Measurements from ENCODE around the genes AATF, C17orf78, HNF1B, MRPL45 and SOCS7.

- PRO-cap: bidirectional peak, plus-strand start at chr17:36948973, minus-strand start at chr17:36948806
Measured at GRCh38 chr17:36948690-36949659, at the start of gene AATF. AATF (plus strand) TSS chr17:36948954.

DNA sequence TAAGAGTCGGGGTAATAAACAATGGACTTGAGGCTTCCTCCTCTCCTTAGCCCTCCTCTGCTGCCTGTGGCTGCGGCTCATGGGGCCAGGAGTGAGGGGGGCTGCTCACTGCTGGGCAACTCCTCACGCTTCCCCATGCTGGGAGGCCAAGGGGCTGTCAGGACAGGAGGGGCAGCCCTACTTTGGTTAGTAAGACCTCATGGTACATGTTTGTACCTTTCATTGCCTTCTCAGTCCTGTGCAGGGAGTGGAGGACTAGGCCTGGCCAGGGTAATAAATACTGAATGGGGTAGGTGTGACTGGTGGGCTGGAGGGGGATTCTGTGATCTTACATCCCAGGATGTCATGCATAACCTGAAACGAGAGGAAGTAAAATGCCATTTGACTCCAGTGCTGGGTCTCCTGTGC, 138.1 kb downstream of the AATF start:
- PRO-cap: no peak

- PRO-cap: no peak
Measured at GRCh38 chr17:37146783-37147288, 198.1 kb downstream of the AATF start.

- PRO-cap: no peak
Measured at GRCh38 chr17:37300570-37301104, 75.1 kb upstream of the C17orf78 start.

- PRO-cap: no peak
Measured at GRCh38 chr17:37375690-37376170, at the start of gene C17orf78. C17orf78 (plus strand) TSS chr17:37375985.

DNA sequence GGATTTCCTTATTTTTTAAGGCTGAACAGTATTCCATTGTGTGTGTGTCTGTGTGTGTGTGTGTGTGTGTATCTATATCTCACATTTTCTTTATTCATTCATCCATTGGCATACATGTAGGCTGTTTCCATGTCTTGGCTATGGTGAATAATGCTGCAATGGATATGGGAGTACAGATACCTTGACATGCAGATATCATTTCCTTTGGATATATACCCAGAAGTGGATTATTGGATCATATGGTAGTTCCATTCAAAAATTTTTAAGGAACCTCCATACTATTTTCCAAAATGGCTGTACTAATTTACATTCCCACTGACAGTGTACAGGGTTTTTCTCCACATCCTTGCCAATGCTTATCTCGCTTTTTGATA, 6.0 kb downstream of the ACACA start:
- PRO-cap: no peak

- PRO-cap: no peak
Measured at GRCh38 chr17:37464918-37465611, 24.6 kb upstream of the DUSP14 start.

GRCh38 chr17:37587495-37588162, 21.6 kb downstream of the SYNRG start:
- PRO-cap: no peak

DNA sequence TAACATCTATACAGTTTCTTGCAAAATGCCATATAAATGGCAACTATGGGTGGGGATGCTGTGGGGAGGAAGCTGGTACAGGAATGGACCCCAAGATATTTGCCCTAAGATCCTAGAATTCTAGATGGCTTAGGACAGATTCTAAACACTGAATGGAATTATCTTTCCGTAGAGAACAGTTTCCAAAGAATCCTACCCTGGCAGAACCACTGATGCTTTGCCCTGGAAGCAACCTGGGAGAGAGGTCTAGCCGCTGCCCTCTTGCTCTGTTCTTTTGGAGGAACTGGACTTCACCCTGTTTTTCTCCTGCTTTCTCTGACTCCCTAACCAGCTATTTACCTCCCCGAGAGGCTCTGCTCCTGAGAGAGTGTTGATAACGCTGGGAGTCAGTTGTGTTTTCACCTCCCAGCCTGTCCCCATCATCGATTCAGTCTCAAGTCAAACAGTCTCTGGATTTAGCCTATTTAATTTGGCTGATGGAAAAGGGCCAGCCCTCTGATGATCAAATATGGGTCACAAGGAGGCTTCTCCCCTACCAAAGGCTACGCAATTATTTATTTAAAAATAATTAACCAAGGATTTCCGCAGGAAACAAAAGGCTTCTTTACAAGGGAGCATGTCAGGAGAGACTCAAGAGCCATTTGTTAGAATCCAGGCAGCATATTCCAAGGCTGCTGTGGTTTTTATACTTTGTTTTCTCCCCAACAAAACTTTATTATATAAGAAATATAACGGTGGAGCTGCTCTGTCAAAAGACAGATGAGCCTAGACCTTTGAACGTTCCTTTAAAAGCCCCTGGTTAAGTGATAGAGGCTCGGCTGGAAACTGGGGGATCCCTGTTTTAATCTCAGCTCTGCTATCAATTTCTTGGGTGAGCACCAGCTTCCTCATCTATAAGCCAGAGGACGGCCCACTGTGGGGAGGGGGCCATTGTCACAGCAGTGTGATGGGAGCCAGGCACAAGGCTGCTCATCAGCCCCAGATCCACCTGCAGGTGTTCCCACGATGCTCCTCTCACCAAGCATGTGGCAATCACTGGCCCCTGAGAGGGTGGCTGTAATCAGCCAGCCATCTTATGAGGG, 31.7 kb downstream of the HNF1B start:
- PRO-cap: no peak

DNA sequence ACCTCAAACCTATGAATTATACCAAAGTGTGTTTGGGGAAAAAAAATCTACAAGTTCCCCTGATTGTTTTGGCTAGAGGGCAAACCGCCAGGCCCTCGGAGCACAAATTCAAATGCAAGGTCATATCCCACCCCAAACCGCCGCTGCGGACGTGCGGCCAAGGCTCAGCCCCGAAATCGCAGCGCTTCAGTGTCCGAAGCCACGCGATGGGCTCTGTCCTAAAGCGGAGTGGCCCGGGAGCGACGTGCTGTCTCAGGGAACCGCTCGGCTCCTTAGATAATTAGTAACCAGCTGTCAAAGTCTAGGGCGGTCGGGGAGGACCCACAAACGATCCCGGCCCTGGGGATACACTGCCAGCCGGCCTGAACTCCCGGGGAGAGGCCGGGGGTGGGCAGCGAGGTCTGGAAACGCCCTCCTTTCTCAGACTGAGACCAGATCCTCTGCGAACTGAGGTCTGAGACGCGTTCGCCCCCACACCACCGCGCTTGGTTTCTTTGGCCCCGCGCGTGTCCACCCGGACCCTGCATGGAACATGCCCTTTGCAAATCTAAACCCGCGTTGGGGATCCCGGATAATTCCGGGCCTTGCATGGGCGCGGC, 1.4 kb downstream of the HNF1B start:
- PRO-cap: bidirectional peak, plus-strand start at position 457 of the sequence, minus-strand start at position 178 of the sequence

GRCh38 chr17:37744998-37745151, at the start of gene HNF1B:
HNF1B (minus strand) TSS chr17:37745059.
- PRO-cap: bidirectional peak, plus-strand start at chr17:37745173, minus-strand start at chr17:37745064

GRCh38 chr17:38256120-38256647, 40.8 kb upstream of the MRPL45 start:
- PRO-cap: bidirectional peak, plus-strand start at chr17:38256308, minus-strand start at chr17:38256210

DNA sequence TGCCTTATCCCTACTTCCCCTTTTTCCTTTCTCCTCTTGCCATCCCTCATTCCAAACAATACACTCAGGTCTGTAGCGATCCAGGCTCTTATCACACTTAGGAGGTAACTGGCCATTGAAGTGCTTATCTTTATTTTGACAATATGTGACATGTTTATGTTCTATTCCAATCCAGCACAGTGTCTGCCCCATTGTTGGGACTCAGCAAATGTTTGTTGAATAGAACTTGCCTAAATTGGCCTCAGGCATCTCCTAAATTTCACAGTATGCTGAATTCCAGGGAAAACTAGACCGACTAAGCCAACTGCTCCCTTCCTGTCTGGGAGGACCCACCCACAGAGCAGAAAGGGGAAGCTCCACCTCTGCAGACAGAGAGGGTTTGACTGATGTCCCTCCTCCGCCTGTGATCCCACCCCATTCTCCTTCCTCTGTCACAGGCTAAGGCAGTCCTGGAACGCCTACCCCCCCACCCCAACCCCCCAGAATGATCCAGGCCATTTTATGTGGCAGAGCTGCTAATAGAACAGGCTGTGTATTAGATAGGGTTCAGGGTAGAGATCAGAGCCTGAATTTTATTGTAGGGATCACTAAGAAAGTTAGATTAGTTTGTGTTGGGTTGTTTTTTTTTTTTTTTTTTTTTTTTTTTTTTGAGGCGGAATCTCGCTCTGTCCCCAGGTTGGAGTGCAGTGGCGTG, 19.8 kb upstream of the MRPL45 start:
- PRO-cap: no peak

- PRO-cap: bidirectional peak, plus-strand start at chr17:38297173, minus-strand start at chr17:38296970
Measured at GRCh38 chr17:38296783-38297499, at the start of gene MRPL45. MRPL45 (plus strand) TSS chr17:38297168.

- PRO-cap: bidirectional peak, plus-strand start at chr17:38351844, minus-strand start at chr17:38351746
Measured at GRCh38 chr17:38351348-38352559, at the start of gene SOCS7. SOCS7 (plus strand) TSS chr17:38351844.

GRCh38 chr17:38484126-38484495, 55.8 kb downstream of the ARHGAP23 start:
- PRO-cap: no peak

- PRO-cap: no peak
Measured at GRCh38 chr17:38601518-38601940, 4.2 kb downstream of the SRCIN1 start.

DNA sequence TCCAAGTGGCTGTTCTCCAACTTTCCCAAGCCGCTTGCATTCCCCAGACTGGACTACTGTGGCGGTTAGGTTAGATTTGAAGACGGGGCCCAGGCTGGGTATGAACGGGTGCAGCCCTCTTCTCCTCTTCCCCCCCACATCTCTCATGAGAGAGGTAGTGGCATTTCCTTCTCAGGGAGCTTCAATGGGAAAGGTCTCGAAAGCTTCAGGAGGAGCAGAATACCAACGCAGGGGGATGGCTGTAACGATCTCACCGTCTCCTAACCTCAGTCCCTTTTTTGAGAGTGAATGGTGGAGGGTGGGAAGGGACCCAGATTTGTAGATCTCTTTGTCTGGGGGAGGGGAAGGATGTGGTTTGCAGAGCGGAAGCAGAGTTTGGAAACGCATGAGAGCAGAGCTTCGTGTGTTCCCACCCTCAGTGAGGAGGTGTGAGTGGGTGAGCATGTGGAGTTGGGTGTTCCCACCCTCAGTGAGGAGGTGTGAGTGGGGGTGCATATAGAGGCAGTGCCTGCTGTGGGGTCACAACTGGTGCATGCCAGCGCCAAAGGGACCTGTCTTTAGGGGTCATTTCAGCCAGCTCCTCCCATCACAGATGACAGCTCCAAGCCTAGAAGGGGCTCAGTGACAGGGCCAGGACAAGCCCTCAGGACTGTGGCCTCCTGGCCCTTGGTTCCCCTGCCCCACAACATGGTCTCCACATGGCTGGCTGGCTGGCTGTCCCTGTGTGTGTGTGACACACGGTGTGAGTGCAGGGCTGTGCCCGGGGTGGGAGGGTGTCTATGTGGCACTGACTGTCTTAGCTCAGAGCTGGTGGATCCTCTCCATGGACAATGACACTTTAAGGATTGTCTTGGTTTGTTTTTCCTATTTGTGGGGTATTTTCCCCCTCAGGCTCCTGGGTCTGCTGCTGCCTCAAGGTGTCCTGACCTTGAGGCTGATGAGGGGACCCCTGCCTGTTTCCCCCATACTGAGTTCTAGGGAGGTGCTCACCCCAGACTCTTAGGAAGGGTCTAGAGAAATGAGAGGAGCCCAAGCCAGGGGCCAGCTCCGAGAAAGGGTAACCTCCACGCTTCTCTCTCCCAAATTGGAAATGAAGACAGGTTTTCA, 1.7 kb upstream of the CISD3 start:
- PRO-cap: no peak

- PRO-cap: no peak
Measured at GRCh38 chr17:38742460-38743149, 5.5 kb downstream of the PCGF2 start.

DNA sequence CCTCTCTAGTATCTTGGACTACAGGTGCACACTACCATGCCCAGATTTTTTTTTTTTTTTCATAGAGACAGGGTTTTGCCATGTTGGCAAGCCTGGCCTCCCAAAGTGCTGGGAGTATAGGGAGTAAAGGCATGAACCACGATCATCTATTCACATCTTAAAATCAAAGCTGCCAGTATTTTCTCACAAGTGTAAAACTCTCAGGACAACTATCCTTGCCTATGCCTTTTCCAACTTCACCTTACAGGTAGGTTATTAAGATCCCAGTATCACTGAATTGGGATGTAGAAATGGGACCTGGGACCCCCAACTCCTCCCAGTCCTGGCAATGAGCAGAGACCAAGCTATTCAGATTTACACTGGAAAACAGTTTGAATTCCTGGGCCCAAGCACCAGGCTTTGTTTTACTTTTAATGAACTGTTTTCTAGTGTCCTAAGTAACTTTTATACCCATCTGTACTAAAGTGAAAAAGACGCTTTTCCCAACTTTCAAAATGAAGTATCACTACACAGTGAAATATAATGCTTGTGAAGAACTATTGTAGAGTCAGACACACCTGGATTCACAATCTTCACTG, 2.8 kb downstream of the RPL23 start:
- PRO-cap: no peak

Measured in bronchus (tissue), 1 donor.